Brain (tissue), 1 donor: ENCODE measurements around a stretch of chr1.

GRCh38 chr1:39183621-39184415 lies 20.7 kb upstream of the MACF1 start:
- RRBS, result no CpG with 5 or more reads among the region's 3 CpGs

GRCh38 chr1:39216311-39216871 lies 11.9 kb downstream of the MACF1 start:
- RRBS, result no CpG with 5 or more reads among the region's 2 CpGs

GRCh38 chr1:39266145-39266753 lies 61.8 kb downstream of the MACF1 start:
- RRBS, result no CpG with 5 or more reads among the region's 1 CpG

- RRBS, result no CpG with 5 or more reads among the region's 5 CpGs
Observed at GRCh38 chr1:39284873-39285612, 80.5 kb downstream of the MACF1 start.

GRCh38 chr1:39334224-39335548 lies 130.2 kb downstream of the MACF1 start:
- RRBS, result no CpG with 5 or more reads among the region's 9 CpGs

GRCh38 chr1:39361280-39361923 lies 130.0 kb upstream of the BMP8A start:
- RRBS, result no CpG with 5 or more reads among the region's 9 CpGs

- RRBS, result no CpG with 5 or more reads among the region's 4 CpGs
Observed at GRCh38 chr1:39411691-39412776, 79.4 kb upstream of the BMP8A start.

GRCh38 chr1:39558442-39559031 lies 18.1 kb downstream of the PABPC4 start:
- RRBS, result no CpG with 5 or more reads among the region's 3 CpGs

DNA sequence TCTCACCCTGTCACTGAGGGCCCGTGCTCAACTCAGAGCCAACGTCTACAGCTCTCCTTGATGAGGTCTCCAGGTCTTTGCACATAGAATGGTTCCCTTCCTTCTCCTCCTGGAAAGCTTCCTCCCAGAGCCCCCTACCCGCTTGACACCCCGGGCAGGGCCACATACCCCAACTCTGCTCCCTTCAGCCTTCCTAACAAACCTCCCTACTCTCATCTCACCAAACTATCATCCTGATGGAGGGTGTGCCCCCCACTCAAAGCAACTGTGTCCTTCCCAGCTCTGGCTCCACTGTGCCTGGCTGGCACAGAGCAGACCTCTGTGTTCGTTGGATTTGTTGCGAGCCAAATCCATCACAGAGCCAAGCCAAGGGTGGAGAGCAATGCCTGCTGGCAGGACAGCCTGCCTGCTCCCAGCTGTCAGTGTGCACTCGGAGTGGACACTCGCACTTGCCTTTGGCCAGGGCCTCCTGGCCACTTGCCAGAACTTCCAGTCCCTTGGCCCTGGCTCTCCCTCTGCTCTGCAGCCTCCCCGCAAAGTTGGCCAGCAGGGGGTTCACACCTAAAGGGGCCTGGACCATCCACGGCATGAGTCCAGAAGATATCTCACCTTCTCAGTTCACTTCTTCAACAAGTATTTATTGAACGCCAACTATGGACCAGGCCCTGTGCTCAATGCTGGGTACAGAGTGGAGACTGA lies 16.5 kb downstream of the HEYL start:
- RRBS, result no CpG with 5 or more reads among the region's 11 CpGs

GRCh38 chr1:39733020-39733686 lies 5.5 kb upstream of the PPIE start:
- RRBS, result no CpG with 5 or more reads among the region's 8 CpGs

DNA sequence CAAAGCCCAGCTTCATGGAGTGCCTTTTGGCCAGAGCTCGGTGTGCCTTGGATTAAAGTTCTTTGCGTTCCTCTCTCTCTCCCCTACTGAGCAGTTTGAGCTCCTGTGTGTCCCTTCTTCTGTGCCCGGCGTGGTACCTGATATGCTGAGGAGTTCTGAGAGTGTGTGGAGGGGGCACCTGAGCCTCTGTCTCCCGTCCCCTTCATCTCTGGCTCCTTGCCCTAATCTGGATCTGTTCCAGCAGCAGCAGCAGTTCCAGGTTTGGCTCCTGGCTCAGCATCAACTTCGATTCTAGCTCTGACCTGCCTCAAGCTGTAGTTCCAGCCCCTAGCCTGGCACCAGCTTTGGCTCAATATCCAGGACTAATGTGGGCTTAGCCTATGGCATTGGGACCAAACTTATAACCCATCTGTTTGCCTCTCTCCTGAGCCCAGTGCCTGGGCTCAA lies 25.2 kb upstream of the MYCL start:
- RRBS, result no CpG with 5 or more reads among the region's 6 CpGs

GRCh38 chr1:39928587-39929516 lies 26.1 kb upstream of the MFSD2A start:
- RRBS, result no CpG with 5 or more reads among the region's 8 CpGs

- RRBS, result no CpG with 5 or more reads among the region's 5 CpGs
Observed at GRCh38 chr1:39936634-39937169, 18.2 kb upstream of the MFSD2A start.

- RRBS, result no CpG with 5 or more reads among the region's 6 CpGs
Observed at GRCh38 chr1:39957157-39957975, 2.4 kb downstream of the MFSD2A start.

DNA sequence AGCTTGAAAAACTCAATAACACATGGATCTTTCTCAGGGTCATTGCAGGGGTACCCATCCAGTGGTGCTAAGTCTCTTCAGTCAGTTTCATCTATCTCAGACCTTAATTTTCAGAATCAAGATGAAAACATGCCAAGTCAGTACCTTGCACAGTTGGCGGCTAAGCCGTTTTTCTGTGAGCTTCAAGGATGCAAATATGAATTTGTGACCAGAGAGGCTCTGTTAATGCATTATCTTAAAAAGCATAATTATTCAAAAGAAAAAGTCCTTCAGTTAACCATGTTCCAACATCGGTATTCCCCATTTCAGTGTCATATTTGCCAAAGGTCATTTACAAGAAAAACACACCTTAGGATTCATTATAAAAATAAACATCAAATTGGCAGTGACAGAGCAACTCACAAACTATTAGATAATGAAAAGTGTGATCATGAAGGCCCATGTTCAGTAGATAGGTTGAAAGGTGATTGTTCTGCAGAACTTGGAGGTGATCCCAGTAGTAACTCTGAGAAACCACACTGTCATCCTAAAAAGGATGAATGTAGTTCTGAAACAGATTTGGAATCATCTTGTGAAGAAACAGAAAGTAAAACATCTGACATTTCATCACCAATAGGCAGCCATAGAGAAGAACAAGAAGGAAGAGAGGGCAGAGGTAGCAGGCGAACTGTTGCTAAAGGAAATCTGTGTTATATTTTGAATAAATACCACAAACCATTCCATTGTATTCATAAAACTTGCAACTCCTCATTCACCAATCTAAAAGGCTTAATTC lies 9.6 kb upstream of the TMCO2 start:
- RRBS, result no CpG with 5 or more reads among the region's 4 CpGs

DNA sequence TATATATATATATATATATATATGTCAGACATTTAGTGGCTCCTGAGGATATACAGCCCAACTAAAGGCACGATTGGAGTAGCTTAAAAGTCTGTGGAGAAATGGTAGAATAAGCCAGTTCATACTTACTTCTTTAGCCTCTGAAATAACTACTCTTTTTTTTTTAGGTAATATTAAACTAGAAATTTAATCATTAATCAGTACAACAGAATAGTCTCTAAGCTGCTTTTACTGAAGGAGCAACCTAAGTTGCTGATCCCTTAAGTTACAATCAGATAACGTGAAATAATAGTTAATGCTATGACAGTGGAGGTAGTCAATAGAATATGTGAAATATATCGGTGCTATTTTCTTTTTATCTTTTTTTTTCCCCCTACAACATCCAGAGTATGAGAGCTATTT lies 15.5 kb downstream of the ZMPSTE24 start:
- RRBS, result no CpG with 5 or more reads among the region's 3 CpGs

DNA sequence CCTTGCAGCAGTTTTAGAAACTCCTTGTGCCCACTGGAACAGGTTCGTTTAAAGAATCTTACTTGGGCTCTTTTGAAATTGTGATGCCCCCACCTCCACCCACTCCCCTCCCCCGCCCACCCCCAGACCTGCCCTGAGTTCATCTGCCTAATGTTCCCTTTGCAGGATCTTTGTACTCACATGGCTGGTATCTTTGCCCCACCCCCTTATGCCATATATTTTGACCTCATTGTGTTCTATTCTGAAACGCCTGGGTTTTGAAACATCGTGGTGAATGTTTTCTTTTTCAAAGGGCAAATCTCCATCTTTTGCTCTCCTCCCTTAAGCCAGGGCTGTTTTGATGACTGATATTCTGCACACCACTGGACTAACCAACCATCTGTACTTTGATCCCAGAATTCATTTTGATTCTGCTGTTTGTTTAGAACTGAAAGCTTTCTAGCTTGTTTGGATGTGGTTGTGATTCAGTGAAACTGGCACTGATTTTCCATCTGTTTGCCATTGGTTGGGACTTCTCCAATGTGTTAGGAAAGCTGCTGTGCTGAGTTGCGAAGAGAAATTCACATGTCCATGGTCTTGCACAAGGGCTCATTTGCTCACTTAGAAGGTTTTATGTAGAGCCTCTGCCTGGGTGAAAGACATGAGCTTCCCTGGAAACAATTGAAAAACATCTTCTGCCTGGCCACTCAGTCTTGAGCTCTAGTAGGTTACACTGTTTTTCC lies 16.4 kb downstream of the SMAP2 start:
- RRBS, result no CpG with 5 or more reads among the region's 5 CpGs

DNA sequence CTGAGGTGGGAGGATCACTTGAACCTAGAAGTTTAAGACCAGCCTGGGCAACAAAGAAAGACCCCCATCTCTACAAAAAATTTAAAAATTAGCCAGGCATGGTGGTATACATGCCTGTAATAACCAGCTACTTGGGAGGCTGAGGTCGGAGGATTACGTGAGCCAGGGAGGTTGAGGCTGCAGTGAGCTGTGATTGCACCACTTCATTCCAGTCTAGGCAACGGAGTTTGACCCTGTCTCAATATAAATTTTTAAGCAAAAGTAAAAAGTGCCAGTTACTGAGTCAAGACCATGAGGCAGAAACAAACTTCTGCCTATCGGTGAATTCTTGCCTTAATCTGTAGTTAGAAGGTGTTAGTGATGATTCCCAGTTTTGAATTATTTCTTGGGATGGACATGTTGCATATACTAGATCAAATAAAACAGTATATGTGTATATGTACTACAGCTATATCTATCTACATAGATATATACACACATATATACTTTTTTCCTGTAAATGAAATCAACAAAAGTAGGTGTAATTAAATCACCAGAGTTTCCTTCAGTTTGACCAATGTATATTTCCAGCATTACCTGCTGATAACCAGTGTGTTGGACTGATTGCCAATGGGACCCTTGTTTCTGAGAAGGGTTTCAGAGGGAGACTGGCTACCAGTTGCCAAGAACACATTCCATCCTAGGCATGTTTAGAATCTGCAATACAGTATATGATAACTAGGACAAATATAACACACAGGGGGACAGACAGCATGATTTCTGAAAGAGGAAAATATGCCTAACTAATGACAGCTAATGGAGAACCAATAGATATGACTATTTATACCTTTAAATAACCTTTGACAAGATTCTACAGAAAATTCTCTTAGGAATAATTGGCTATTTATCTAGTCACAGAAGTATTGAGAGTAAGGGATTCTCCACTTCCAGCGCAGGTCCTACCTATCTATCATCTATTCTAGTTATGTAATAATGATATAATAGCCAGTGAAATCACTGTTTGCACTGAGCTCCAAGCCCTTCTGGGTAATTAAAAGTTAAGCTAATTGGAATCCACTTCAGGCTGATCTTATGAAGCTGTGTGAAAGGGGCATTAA lies 36.8 kb downstream of the SMAP2 start:
- RRBS, result no CpG with 5 or more reads among the region's 5 CpGs

DNA sequence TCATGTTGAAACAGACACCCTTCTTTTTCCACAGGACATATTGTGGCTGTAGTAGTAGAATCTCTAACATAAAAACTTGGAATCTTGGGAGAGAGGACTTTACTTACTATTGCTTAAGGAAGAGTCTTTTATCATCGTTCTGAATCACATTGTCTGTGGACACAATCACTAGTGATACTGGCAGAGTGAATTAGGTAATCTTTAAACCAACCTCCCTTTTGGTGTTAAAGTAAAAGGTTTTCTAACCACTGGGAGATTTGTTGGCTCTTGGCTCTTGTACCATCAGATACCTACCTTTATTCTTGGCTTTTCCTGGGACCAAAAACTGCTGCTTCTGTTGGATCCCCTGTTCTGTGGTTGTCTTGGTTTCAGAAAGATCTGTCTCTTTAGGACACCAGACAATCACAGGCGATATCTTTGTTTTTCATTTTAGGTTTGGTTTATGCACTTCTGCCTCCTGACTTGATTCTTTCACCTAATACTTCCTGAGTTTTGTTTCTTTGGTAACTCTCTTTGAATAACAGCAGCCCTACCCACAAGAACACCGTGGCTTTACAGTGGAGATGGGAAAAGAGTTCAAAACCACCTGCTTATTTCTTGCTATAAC lies 36.6 kb upstream of the ZFP69B start:
- RRBS, result no CpG with 5 or more reads among the region's 3 CpGs

GRCh38 chr1:40423604-40424787 lies 26.3 kb upstream of the ZFP69B start:
- RRBS, result no CpG with 5 or more reads among the region's 14 CpGs